Jejunum (tissue), 1 donor: ENCODE data around the genes AURKA and PCK1.

DNA sequence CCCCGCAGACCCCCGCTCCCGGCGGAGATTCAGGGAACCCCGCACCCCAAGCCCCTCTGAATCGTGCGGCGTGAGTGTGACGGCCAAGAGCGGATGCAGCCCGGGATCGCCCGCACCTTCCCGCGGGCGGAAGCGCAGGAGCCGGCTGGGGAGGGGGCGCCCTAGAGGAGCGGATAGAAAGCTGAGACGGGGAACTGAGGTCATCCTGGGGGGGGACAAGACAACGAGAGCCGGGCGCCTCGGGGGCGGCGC lies 273 bp downstream of the ZNF217 start:
- PRO-cap: no peak

DNA sequence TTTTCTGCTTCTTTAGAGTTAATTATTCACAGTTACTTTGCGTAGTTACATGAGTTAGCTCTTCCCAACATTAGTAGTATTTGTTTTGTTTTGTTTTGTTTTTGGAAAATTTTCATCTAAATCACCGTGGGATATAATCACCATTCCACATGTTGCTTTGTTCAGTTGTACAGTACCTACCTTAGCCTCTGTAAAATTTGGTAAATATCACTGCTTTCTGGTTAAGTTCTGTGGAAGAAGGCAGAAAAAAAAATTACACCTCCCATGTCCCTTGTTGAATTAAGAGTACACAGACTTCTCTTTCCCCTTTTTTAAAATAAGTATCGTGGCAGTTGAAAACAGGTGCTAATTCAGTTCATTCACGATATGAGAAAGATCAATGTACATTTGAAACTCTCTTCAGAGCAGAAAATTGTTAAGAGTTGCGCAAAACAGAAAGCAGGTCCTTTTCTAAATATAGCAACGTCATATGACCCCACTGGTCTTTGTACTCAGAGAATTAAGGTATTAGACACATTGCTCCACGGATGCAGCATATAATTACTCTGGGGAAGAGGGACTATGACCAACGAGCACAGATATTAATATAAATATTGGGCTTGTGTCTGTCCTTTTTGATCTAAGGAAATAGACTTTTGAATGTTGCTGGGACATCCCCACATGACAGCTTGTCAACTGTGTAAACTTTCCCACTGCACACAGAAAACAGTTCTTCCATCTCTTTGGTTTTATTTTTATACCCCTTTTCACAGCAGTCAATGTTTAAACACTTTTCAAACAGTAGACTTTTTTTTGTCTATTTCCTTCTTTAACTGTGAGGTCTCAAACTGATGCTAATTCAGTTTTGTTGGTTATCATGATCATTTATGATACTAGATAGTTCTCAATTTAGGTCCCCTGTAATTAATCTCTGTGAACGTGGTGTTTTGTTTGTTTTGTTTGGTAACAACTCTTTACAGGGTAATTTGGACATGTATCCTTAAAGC lies 58.7 kb upstream of the ZNF217 start:
- PRO-cap: no peak

DNA sequence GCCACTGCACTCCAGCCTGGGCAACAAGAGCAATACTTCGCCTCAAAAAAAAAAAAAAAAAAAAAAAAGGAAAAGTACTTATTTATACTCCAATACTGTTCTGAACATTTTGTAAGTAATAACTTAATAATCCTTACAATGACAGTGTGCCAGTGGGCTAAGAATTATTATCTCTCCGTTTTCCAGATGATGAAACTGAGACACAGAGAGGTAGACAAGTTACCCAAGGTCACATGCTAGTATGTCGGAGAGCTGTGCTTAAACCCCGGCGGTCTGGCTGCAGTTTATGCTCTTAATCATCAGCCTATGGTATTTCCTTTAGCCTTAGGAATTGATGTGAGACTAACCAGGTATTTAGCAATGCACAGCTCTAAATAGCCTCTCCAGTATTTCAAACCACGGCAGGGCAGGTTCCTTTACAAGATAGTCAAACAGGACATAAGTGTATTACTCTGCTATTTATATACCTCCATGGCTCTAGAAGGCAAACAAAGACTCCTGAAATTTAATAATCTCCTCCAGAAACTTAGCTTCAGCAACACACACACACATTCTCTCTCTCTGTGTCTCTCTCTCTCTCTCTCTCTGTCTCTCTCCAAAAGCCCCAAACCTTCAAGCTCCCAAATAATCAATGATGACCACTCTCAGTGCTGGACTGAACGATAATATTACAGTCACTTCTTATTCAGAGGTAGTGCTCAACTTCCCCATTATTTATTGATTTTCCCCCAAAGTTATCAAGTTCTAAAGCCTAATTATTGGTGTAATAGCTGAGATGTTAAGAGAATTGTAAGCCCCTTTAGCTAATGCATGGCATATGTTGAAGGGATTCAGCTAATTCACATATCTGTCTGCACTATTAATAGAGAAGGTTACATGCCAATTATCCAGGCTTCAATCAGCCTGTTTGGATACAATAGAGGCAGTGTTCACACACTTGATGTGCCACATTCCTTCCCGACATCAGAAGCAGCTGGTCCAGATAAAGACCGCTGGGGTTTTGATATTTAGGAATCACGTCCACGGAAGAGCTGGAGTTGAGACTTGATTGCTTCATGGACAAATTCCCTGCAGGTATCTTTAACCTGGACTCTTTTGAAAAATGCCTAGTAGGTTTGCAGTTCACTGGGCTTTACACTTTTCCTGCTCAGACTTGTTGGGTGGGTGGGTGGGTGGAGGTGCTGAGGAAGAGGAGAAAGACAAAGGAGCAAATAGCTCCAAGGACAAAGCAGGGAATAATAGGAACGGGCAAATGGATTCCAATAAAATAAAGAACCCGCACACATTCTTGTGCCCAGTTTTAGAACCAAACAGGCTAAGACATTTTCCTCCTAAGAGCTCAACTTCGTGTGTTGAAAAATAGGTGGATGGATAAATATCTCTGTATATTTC lies 142.3 kb upstream of the ZNF217 start:
- PRO-cap: no peak

GRCh38 chr20:53763610-53764563 lies 170.2 kb upstream of the ZNF217 start:
- PRO-cap: no peak

GRCh38 chr20:53785136-53785704 lies 191.6 kb upstream of the ZNF217 start:
- PRO-cap: no peak

- PRO-cap: no peak
These were observed 197.3 kb upstream of the ZNF217 start for GRCh38 chr20:53790846-53791410.

- PRO-cap: no peak
These were observed 207.9 kb upstream of the ZNF217 start for GRCh38 chr20:53801503-53801914.

DNA sequence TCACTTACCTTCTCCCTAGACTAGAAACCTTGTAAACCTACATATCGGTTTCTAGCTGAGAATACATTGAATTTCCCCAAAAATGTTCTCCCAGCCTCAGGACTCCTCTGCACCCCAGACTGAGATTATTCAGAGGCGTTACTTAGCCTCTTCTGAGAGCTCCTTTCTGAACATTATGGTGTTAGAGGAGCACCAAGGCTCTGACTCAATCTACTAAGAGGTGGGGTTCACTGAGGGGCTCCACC lies 185.7 kb downstream of the BCAS1 start:
- PRO-cap: no peak

DNA sequence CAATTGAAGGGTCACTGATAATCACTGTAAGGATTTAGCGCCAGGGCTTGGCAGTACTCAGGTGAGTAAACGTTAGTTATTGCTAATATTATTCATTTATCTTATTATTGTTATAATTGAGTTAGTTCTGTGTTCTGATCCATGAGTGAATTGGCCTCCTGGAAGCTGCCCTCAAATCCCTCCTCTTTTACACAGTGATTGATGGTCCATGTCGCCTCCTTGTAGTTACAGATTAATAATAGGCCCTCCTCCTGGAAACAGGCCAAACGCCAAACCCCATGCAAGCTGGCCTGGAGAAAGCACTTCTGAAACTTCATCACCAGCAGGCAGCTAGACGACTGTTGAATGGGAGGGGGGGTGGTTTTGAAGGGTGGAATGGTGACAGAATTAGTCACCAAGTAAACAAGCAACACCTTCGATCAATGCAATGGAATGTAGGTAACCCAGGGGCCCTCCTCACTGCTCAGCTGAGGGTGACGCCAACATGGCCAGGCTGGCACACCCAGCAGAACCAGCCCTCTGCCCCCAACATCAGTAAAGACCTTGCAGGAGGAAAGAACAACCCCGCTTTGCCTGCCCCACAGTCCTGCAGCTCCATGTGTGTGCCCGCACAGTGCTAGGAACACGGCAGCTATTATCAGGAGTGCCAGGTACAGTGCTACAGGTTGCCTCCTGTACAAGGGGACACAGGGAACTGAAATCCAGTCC lies 2.8 kb downstream of the BCAS1 start:
- PRO-cap: unidirectional peak, plus-strand start at position 537 of the sequence

DNA sequence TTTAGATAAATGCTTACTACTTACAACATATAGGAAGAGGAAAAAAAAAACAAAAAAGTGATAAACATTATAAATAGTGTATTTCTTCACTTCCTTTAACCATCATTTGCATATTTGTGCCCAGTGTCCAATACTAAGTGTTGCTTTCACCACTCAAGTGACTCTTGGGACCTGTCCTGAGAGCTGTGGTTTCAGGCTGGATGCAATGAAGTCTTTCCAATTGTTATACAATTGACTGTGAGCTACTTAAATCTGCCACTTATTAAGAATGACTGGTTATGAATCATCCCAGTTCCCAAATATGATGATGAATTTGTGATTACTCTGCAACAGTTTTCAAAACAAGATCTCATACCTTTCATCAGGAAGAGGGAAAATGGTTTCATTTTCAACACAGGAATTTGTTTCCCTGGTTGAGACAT lies 41.3 kb downstream of the CYP24A1 start:
- PRO-cap: no peak

DNA sequence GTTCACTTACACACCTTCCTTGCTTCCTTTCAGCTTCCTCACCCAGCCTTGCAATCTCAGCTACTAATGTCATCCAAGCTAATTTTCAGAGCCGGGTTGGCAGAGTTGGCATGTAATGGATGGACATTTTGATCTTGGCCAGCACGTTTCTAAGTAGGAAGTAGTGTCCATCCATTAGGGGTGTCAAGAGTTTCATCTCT lies 60.5 kb downstream of the PFDN4 start:
- PRO-cap: no peak

DNA sequence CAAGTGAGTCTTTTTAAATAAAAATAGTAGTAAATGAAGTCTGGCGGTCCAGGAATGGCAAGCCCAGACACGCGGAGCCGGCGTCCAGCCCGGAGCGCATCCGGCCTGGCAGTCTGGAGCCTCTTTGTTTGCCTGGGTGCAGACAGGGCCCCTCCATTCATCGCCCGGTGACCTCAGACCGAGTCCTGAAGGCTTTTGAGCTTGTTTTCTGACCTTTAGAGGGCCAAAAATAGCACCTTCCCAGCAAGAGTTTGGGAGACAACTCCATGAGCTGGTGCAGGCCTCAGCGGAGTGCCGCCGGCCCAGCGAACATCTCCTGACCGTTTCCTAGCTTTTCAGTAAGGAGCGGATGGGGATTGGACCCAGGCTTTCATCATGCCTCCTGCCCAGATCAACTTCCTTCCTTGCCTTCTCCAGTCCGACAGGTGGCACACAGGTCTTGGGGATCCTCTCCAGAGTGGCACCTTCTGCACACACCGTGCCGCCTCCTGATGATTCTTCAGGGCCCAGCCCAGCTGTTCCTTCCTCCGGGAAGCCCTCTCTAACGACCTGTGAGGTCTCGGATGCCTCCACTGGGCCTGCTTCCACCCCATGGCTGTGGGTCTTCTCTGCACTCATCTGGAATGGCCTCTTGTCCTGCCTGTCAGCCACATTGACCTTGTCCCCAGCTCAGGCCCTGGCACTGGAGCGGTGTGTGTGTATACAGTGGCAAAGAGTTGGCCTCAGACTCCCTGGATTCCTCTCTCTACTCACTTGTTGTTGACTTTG lies 1.2 kb downstream of the FAM210B start:
- PRO-cap: unidirectional peak, minus-strand start at position 115 of the sequence

DNA sequence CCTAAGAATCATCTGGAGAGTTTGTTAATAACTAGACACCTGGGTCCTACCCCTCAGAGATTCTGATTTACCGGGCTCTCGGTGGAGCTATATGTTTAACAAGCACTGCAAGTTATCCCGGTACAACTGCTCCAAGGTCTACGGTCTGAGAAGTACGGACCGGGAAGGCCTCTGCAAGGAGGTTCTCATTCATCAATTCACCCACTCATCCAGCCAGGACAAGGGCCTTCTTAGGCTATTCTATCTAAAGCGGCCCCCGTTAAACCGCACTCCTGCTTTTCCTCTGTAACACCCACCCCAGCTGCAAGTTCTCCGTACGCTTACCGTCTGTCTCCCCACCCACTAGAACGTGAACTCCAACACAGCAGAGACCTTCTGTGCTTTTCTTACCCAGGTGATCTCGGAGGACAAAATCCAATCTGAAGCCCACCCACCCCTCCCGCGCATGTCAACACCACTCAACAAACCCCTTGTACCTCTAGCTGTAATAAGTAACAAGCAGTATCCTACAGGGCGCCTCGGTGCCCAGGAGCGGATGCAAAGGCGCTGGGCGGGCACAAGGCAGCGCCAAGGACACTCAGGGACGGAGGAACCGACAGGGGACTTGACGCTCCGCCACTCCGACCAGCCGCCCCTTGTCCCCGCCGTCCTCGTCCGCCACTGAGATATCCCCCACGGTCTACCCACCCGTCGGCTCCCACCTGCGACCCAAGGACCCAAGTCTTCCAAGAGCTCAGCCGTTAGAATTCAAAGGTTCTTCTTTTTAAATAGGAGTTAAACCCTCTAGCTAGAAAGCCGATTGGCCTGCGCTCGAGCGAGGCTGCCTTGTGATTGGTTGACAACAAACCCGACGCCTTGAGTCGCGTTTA lies at the start of gene AURKA:
Gene AURKA, minus strand, starts transcription at position 749 of the 869 bp plus-strand sequence.
- PRO-cap: bidirectional peak, plus-strand start outside the sequence, minus-strand start at position 738 of the sequence

DNA sequence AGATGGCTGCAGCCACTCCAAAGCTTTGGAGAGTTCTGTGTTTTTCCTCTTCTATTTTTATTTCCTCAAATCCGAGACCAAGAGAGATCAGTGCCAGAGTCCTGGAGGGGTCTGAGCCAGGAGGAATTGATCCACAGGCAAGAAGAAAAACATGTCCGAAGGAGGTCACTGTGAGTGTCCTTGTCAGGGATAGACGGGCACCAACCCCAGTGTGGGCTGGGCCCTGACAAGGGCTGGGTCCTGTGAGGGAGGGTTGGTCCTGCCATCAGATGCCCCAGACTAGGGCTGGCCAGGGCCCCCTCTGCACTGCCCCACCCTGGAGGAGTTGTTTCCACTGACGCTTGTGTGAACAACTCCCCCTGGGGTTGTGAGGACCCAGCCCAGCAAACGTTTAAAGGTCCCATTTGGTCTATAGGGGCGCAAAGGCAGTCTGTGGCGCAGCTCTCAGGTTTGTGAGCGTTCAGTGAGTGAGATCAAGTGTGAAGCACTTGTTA lies 104.2 kb downstream of the BMP7 start:
- PRO-cap: no peak

DNA sequence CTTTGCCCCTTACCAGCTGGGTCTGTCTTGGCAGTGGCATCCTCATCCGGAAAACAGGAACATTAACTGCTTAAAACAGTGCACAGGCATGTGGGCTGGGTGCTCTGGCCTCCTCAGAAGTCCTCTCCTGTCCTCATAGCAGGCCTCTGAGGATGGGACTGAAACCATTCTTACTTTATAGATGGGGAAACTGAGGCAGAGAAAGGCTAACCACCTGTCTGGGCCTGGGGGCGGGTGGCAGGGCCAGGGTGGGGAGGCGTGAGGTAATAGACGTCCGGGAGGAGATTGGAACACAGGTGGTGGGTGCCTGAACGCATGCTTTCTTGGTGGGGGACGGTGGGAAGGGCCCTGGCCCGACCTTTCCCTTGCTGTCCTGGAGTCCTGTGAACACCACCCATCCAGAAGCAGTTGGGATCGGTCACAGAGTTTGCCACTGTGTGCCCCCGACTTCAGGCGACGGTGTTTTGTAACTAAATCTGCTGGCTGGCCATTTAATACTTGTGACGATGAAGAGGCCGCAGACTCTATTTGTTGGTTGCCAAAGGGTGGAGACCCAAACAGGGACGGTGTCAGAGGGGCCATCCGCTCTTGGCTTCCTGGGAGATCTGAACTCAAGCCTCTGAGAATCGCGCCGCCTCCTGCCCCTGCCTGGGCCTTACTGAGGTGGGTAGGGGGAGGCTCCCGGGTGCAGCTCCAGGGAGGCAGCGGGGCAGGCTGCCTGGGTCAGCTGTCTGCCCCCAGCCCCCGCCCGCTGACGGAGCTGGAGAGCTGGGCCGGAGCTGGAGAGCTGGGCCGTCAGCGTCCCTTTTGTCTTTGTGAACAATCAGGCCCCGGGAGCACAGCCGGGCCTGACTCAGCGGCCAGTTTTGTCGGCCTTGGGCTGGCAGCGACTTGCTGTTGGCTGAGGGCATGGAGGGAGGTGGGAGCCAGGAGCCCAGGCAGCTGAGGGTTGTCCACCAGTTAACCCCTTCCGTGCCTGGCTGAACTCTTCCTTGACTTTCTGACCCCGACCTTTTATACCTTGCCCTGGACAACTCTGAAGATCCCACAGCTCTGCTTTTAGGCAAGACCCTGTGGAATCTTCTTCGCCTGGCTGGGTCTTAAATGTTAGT lies 4.2 kb downstream of the RBM38 start:
- PRO-cap: no peak

- PRO-cap: bidirectional peak, plus-strand start at chr20:57561110, minus-strand start at chr20:57560782
These were observed at the start of gene PCK1 for GRCh38 chr20:57560555-57561287. TSS of gene PCK1 (plus strand) at chr20:57561110.

GRCh38 chr20:57564478-57564778 lies 3.5 kb downstream of the PCK1 start:
- PRO-cap: no peak

DNA sequence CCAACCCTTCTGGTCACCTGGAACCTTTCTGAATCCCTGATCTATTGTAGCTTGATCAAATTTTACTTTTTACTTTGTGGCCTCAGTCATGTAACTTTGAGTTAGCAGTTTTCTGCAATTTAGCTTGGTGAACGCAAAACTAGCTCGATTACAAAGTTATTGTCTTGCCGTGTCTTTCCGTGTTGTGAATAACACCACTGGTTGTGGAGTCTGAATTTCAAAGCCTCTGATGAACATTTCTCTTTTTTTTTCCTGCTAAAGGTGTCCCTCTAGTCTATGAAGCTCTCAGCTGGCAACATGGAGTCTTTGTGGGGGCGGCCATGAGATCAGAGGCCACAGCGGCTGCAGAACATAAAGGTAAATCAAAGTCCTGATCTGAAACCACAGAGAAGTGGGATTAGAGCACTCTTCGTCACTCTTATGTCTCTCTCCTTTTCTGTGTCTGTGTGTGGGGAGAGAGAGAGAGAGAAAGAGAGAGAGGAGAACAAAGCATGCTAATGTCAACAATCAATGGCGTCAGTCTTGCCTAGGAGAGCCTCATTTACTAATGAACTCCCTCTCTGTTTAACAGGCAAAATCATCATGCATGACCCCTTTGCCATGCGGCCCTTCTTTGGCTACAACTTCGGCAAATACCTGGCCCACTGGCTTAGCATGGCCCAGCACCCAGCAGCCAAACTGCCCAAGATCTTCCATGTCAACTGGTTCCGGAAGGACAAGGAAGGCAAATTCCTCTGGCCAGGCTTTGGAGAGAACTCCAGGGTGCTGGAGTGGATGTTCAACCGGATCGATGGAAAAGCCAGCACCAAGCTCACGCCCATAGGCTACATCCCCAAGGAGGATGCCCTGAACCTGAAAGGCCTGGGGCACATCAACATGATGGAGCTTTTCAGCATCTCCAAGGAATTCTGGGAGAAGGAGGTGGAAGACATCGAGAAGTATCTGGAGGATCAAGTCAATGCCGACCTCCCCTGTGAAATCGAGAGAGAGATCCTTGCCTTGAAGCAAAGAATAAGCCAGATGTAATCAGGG lies 4.2 kb downstream of the PCK1 start:
- PRO-cap: unidirectional peak, plus-strand start at position 784 of the sequence

- PRO-cap: no peak
These were observed 20.8 kb downstream of the PCK1 start for GRCh38 chr20:57581630-57582218.

DNA sequence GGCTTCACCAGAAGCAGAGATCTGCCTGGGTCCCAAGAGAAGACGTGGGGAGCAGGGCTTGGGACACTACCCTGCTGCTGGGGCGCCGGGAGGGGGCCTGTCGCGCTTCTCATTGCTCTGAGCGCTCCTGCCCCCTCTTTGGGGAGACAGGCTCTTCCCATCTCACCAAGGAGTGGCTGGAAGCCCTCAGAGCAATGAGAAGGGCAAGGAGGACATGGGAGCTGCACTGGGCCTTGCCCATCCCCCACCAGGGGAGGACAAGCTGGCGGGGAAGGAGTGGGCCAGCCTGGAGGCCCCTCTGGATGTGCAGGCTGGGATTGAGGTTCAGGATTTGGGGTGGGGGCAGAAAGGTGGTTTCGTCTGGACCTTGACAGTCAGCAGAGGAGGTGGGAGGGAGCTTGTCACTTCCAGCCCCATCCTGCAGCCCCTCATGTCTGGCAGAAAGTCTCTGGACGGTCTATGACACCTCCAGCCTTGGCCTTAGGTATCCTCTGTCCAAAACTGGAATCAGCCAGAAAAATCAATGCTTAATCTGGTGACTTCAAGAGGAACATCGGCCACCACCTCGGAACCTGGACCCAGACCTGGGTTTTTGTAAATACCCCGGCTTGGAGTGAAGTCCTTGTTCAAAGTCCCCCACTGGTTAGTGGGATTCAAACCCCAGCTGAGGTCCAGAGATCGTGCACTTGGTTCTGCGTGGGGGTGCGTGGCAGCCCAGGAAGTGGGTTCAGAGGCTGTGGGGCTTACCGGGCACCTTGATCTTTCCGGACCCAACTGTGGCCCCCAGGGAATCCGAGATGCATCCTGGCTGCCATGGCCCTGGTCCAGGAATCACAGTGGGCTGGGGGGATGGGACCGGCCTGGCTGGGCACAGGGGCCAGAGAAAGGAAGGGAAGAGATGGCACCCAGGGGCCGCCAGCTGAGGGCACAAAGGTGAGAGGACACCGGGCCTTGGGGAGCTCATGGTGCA lies 28.1 kb downstream of the ZBP1 start:
- PRO-cap: no peak